ENCODE results near the genes SULT1E1, STATH, SMR3A, OPRPN, ENAM and COX18.

- PRO-cap = no peak
- RAMPAGE, long total RNA, 4 experiments = no peak in any of the 4 experiments
These were observed at the start of gene SULT1E1 for GRCh38 chr4:69859801-69860482. Gene SULT1E1 (minus strand): TSS chr4:69860145.

- PRO-cap = no peak
- RAMPAGE, long total RNA, 4 experiments = no peak in any of the 4 experiments
These were observed at the start of gene STATH for GRCh38 chr4:69995800-69996182. Gene STATH (plus strand): TSS chr4:69995966.

DNA sequence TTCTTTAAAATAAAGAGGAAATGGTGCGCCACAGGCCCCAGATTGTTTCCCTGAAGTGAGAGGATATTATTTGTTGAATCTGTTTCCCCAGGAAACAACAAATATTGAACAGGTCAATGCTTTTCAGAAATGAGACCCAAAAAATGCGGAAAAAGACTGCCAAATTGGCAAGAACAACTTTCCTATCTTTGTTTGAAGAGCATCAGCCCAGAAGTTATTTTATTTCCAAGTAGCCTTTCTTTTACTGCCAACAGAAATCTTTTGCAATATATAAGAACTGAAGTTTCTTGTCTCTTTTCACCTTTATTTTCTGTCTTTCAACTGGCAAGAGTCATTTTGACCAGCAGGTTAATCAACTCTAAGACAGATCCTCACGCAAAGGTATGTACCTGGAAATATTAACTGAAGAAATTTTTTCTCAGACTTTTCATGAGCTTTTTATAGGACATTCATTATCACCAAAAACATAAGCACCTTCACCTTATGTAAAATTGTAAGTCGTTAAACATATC lies at the start of gene SMR3A:
Gene SMR3A, plus strand, starts transcription at position 299 of the 512 bp plus-strand sequence.
- PRO-cap = no peak
- RAMPAGE, long total RNA, 4 experiments = no peak in any of the 4 experiments

DNA sequence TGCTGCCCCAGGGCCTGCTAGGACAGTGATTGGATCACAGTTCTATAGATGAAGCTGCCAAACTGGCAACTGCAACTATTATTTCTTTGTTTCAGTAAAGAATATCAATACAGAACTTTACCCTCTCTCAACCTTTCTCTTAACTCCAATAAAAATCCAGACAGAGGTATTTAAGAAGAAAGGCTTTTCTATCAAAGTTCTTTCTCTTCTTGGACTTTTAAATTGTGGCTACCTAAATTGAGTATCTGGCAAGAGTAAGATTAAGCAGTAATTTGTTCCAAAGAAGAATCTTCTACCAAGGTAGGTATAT lies at the start of gene OPRPN:
Gene OPRPN, plus strand, starts transcription at position 200 of the 310 bp plus-strand sequence.
- PRO-cap = no peak
- RAMPAGE, long total RNA, 4 experiments = no peak in any of the 4 experiments

DNA sequence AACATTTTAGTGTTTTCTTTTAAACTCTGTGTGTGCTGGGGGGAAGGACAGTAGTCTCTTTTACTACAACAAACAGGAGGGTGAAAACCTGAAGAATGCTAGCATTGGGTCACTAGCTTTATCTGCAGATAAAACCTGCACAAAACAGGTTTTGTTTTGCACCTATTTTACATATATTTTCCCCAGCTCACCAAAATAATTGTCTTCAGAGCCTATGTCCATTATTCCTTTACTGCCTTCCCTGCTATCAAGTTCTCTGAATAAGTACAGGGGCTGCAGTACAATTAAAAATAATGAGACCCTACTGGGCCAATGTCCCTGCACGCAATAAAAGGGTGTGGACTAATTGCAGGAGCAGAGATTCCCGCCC lies 273 bp upstream of the AMBN start:
- PRO-cap = no peak
- RAMPAGE, long total RNA, 4 experiments = no peak in any of the 4 experiments

GRCh38 chr4:70628544-70629017 lies at the start of gene ENAM:
Gene ENAM (plus strand): TSS chr4:70628744.
- PRO-cap = no peak
- RAMPAGE, long total RNA, 4 experiments = no peak in any of the 4 experiments

DNA sequence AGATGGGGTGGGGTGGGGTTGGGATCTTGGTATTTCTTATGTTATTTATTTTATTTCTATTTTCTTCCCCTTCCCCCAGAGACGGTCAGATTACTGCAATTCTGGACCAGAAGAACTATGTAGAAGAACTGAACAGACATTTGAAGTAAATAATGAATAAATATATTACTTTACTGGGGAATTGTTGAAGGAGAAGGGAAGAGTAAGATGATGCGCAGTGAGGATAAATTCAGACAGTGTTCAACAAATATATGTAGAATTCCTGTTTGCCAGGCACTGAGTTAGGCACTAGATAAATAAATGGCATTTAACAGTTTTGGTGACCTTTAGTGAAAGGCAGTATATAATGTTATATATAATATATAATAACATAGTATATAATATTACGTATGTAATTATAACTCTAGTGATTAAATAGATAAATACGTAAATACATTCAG lies 53.3 kb downstream of the RUFY3 start:
- PRO-cap = no peak
- RAMPAGE, long total RNA, 4 experiments = no peak in any of the 4 experiments

GRCh38 chr4:71120889-71121099 lies 66.3 kb upstream of the SLC4A4 start:
- PRO-cap = no peak
- RAMPAGE, long total RNA, 4 experiments = no peak in any of the 4 experiments

- PRO-cap = no peak
- RAMPAGE, long total RNA, 4 experiments = no peak in any of the 4 experiments
These were observed 45.8 kb upstream of the SLC4A4 start for GRCh38 chr4:71141325-71141524.

GRCh38 chr4:71614724-71615339 lies 169.0 kb downstream of the GC start:
- PRO-cap = no peak
- RAMPAGE, long total RNA, 4 experiments = no peak in any of the 4 experiments

DNA sequence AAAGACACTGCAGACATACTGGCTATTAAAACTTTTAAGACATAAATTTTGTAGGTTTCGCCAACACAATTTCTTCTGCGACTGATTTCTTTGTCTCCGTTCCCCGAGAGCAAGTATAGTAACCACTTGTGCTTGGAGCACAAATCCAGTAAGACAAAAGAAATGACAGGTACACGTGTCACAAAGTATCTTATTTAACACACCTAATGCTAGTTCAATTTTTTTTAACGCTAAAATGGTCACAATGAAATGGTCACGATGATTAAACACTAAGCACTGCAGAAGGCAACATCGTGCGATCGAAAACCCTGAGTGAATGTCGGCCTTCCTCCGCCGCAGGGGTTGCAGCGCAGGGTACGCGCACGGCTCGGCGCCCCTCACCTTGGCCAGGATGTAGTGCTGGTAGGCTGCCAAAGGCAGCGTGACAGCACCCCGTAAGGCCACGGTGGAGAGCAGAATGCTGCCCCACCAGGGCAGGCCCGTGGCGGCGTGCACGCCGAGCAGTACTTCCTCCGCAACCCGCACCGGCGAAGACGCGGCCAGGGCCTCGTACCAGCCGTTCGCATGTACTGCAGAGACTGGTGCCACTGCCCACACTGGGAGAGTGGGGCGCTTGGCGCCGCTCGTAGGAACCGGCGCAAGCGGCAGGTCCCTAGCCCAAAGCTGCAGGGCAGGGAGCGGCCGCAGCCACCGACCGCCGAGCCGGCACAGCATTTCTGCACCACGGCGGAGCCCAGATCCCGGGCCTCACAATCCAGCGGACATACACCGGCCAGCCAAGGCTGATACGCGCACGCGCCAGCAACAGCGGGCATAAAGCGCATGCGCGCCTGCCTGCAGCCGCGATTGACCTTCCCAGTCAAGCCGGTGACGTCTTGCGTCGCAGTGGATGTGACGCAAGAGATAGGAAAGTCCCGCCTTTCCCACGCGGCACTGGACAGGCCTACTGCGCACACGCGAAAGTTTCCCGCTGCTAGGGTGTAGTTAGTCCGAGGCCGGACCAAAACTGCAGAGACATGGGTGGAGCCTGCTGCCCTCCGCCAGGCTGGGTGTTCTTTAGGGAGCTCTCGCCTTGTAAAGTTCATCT lies at the start of gene COX18:
Gene COX18, minus strand, starts transcription at position 781 of the 1,087 bp plus-strand sequence.
- PRO-cap = bidirectional peak, plus-strand start at position 530 of the sequence, minus-strand start at position 535 of the sequence; bidirectional peak, plus-strand start at position 1,003 of the sequence, minus-strand start at position 770 of the sequence
- RAMPAGE, long total RNA, 4 experiments = start-site peak on the minus strand in 3 of 4 experiments, centred at positions 770 to 781 of the sequence, 22 to 50 reads per replicate

DNA sequence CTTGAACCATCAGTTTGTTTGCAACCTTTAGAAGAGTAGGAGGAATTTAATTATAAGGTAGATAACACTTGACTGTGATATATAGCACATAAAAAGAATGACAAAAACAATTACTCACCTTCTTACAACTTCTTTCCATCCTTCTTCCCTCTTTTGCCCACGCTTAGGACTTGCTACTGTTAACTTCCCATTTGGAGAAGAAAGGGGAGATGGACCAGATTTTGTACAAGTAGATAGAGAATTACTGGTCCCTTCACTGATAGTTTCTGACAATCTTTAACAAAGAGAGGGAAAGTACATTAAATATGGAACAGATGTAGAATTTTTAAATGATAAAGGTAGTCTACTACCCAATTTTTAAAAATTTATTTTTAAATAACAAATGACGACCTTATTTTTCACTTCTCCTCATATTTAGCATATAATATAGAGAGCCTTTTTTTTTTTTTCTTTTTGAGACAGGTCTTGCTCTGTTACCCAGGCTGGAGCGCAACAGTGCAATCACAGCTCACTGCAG lies 27.5 kb upstream of the COX18 start:
- PRO-cap = no peak
- RAMPAGE, long total RNA, 4 experiments = no peak in any of the 4 experiments

DNA sequence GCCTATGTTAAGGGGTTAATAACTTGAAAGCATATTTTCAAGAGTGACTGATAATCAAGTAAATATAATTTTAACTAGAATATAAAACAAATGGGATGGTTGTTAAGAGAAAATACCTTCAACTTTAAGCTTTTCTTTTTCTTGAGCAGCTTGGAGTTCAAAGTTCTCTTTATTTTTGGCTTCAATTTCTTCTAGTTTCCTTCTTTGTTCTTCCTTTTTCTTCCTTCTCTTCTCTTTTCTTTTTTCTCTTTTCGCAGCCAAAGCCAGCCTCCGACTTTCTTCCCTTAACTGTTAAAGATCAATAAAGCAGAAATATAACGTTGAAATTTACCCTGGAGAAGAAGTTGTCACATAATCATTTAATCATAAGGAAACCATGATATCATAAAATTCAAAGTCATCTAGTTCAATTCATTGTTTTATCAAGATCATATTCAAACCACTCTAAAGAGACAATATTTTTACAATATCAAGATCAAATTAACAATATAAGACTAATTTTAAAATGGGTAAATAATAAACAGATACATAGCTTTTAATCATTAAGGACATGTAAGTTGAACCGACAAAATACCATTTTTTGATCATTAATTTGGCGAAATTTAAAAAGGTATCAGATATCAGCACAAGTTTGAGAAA lies 32.9 kb upstream of the COX18 start:
- PRO-cap = no peak
- RAMPAGE, long total RNA, 4 experiments = no peak in any of the 4 experiments

DNA sequence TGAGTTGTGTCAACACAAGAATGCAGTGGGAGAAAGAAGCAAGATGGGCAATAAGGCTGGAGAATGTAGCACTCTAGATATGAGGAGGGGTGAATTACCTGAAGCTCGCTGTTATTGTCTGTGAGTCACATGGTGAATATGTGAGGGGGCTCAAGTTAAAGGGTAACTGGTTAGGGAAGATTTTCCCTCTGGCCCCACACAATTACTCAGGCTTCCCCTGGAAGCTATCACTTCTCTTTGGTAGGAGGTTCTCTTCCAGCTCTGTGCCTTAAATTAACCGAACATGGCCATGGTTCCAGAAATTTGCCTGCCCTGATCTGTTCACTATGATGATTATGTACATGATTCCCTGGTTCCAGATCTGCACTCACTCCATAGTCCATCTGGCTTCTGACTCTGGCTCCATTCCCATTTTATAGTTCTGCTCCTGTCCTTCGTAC lies 16.2 kb upstream of the ANKRD17 start:
- PRO-cap = no peak
- RAMPAGE, long total RNA, 4 experiments = no peak in any of the 4 experiments

- PRO-cap = no peak
- RAMPAGE, long total RNA, 4 experiments = no peak in any of the 4 experiments
These were observed 280 bp upstream of the ALB start for GRCh38 chr4:73403837-73404177.

DNA sequence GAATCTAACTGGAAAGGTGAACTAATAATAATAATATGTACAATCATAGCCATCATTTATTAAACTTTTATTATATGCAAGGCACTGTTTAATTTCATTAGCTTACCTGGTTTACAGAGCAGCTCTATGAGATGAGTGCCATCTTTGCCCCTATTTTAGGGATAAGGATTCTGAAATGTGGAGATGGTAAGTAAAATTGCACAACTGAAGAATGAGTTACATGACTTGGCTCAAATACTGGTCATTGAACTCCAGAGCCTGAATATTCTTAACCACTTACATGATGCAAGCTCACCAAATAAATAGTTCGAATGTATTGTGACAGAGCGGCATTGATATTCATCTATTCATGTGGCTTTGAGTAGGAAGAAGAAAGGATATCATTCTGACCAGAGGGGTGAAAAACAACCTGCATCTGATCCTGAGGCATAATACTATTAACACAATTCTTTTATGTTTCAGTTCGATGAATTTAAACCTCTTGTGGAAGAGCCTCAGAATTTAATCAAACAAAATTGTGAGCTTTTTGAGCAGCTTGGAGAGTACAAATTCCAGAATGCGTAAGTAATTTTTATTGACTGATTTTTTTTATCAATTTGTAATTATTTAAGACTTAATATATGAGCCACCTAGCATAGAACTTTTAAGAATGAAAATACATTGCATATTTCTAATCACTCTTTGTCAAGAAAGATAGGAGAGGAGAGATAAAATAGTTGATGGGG lies 11.9 kb downstream of the ALB start:
- PRO-cap = no peak
- RAMPAGE, long total RNA, 4 experiments = no peak in any of the 4 experiments

DNA sequence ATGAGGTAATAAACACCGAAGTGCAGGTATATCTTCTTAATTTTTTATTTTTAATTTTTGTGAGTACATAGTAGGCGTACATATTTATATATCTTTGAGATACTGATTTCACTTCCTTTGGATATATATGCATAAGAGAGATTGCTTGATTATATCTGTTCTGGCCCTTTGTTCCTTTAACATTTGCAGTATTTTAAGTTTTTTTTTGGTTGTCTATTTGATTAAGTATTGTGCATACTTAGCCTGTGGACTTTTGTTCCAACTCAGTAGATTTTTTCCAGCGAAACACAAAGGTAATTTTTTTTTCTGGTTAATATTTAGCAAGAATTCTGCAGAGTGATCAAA lies 274 bp upstream of the AFM start:
- PRO-cap = no peak
- RAMPAGE, long total RNA, 4 experiments = no peak in any of the 4 experiments

DNA sequence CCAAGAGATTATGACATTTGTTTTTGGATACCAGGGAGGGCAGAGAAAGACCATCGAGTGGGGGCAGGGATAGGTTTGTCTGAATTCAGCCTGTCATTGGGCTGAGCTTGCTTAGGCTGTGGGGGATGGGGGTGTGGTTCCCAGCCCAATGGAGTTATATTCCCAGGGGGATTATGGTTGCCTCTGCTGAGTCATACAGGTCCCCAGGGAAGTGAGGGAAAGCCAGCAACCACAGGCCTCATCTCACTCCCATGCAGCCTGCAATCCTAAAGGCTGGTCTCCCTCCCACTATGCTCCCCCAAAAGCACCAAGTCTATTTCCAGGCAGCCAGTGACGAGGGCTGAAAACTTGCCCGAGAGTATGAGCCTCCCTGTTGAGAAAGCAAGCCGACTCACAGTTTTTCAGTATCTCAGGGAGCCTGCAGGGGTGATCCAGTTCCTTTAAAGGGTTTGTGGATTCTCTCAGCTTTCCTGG lies 39.3 kb downstream of the AFM start:
- PRO-cap = no peak
- RAMPAGE, long total RNA, 4 experiments = no peak in any of the 4 experiments

- PRO-cap = no peak
- RAMPAGE, long total RNA, 4 experiments = no peak in any of the 4 experiments
These were observed 31.0 kb upstream of the CXCL8 start for GRCh38 chr4:73709262-73709972.

DNA sequence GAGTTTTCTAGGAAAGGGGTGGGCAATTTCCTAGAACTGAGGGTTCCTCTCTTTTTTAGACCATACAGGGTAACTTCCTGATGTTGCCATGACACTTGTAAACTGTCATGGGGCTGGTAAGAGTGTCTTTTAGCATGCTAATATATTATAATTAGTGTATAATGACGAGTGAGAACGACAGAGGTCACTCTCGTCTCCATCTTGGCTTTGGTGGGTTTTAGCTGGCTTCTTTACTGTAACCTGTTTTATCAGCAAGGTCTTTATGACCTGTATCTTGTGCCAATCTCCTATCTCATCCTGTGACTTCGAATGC lies 2.7 kb downstream of the CXCL2 start:
- PRO-cap = no peak
- RAMPAGE, long total RNA, 4 experiments = no peak in any of the 4 experiments

Measured in gastroesophageal sphincter (tissue), 4 donors.